Fibroblast of the aortic adventitia (primary cell): ENCODE results near the genes SESN1 and CDC40.

DNA sequence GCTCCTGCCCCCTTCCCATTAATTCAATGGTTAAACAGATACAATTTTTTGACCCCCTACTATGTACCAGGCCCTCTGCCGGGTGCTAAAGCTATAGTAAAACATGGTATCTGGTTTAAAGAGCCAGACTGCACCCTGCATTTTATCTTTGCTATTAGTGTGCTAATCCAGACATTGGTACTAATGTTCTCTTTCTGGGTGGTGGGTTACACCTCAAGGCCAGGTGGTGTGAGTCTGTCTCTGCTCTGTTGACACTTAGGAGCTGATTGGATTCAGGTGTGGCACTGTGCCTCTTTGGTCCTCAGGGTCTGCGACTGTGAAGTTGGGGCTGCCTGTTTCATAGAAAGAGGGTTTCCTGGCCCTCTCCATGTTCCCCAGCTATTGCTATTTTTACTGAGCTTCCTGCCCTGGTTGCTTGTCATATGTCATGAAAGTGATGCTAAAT is 92.5 kb downstream of the FOXO3 start:
- CAGE, long polyA plus RNA = no peak

DNA sequence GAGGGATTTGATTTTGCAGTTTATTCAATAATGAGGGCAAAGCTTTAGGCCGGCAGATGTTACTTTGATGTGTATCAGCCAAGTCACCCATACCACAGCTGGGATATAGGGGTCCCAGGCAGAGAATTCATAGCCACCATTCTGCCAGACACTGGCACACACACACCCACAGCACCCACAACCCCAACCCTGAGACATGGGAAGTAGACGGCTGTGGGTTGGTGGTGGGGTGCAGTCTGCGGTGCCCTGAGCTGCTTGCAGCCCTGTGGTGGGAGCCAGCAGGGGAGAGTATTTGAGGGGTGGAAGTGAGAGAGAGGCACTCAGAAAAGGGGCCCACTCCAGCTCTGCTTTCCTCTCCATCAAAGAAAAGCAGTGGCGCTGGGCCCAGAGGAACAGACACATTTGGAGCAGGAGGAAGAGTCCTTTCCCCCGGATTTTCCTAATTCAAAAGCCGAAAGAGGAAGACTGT is 125.3 kb downstream of the FOXO3 start:
- CAGE, long polyA plus RNA = no peak

GRCh38 chr6:108732620-108732911 is 115.7 kb upstream of the ARMC2 start:
- CAGE, long polyA plus RNA = no peak

DNA sequence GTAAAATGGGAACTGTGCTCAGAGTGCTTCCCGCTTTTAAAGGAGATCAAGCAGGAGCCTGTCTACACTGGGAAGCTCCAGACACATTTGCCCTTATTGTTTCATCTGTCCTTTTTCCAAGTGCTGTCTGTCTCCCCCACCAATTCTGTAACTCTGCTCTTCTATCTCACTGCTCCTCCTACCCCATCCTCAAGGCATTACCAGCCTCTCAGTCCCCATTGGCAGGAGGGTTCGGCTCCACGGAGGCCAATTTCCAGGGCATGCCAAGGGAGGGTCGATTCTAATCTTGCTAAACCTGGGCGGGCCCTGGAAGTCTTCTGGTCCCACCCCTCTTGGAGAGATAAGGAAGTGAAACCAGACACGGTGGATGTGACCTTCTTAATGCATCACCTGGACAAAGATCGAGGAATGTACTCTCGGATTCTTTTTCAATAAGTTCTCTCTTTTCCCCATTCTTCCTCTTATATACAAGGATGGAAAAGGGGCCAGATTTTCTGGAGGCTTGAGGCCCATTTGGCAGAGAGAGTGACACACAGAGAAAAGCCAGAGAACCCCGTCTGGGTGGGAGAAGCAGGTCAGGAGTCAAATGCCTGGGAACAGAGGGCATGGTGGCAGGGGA is 112.3 kb upstream of the ARMC2 start:
- CAGE, long polyA plus RNA = no peak

- CAGE, long polyA plus RNA = no peak
Observed at GRCh38 chr6:108839281-108839703, 8.9 kb upstream of the ARMC2 start.

DNA sequence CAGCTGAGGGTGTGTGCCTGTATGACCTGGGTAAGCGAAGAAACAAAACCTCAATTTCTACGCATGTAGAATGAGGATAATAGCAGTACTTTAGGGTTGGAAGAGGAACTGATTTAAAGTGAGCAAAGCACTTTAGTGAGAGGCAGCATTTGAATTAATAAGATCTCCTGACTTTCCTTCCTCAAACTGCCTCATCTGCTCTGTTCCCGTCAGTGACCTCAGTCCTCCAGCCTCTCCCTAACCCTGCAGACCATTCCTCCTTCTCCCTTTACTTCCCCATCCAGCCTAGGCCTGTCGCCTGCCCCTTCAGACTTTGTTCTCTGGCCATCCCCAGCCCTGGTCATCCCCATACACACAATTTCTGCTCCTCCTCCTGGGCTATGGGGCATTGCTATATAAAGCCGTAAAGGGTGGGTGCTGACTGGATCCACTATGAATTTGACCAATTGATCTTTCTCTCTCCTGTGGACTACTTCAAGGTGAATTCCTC is 6.7 kb upstream of the ARMC2 start:
- CAGE, long polyA plus RNA = no peak

DNA sequence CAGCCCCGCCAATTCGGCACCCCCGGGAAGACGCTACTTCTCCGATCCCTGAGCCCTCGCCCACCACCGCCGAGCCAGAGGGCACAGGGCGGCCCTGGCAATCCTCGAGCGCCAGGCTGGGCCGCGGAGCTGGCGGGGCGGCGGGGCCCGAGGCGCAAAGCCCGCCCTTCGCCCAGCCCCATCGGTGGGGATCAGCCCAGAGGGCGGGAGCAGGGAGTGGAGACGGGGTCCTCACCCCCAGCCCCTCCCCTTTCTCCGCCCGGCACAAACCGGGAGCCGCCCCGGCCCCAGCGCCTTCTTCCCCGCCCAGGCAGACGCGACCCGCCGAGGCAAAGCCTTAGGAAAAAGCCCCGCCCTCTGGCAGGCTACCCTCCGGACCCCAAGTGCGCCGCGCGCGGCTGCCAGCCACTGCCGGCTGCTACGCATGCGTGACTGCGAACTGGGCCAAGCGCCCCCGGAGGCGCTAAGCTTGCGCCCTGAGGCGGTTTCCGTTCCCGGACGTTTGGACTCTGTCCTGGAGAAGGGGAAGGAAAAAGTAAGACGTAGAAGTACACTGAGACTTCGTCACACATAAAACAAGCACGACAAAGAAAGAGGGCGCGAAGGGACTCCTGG is at the start of gene SESN1:
SESN1 (minus strand) TSS at position 130 of the 615 bp plus-strand sequence.
- CAGE, long polyA plus RNA = no peak

DNA sequence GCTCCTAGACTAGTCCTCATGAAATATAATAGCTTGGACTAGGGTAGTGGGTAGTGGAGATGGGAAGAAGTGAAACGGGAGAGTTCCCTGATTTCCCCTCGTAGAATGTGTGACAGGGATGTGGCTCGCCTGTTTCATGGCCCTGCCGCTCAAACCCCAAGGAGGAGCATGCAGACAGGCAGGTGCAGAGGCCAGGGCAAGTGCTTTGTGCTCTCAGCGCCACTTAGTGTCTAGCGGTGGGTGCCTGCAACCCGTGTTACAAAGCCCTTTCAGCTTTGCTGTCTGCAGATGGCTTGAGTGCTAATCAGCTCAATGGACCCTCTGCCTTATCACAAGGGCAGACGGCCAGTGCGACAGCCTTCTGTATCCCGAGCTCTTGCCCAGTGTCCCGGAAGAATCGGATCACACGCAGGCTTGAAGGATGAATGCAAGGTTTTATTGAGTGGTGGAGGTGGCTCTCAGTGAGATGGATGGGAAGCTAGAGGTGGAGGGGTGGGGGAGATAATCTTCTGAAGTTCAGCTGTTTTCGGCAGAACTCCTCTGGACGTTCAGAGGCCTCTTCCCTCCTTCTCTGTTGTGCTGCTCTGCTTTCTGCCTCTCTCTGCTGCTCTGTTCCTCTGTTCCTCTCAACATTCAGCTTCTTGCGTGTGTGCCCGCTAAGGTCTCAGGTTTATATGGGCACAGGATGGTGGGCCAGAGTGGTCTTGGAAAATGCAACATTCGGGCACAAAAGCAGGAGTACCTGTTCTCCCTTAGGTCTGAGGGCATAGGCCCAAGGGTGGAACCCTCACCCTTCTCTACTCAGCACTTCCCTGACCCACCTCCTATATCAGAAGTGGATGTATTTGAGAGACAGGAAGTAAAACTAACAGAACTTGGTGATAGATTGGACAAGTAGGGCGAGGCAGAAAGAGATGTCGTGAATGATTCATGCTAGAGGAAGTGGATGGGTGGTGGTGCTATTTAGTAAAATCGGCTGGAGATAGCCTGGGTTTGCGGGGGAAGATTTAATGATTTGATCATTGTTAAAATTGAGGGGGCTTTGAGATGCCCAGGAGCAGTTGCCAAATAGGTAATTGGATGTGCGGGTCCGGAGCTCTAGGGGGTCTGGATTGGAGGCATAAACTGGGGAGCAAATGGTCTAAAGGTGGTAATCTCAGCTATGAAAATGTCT is 141.4 kb downstream of the CEP57L1 start:
- CAGE, long polyA plus RNA = no peak

- CAGE, long polyA plus RNA = no peak
Observed at GRCh38 chr6:109237523-109237992, 142.3 kb downstream of the CEP57L1 start.

- CAGE, long polyA plus RNA = no peak
Observed at GRCh38 chr6:109349518-109349925, 32.7 kb downstream of the CD164 start.

DNA sequence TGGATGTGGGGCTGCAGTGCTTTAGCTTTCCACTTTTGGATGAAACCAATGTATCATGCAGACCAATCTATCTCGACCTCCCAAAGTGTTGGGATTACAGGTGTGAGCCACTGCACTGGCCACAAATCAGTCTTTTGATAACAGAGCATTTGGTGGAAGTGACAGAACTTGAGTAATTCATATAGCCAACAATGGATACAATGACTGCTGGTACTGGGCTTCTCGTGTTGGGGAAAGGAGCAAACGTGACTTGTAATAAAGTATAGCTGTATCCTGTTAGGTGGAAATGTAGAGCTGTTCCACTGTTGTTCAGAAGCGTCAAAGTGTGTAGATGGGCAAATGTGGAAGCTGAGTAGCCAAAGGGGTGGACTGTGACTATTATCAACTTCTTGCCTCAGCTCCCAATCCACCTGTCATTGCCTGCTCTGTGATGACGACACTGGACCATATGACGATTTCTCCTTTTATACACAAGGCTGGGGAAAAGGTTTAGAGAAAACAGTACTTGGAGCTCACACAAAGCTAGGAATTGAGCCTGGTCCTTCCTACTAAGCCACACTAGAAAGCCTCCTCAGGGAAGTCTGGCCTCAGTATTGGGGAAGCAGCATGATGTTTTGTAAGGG is 20.2 kb downstream of the CD164 start:
- CAGE, long polyA plus RNA = no peak

DNA sequence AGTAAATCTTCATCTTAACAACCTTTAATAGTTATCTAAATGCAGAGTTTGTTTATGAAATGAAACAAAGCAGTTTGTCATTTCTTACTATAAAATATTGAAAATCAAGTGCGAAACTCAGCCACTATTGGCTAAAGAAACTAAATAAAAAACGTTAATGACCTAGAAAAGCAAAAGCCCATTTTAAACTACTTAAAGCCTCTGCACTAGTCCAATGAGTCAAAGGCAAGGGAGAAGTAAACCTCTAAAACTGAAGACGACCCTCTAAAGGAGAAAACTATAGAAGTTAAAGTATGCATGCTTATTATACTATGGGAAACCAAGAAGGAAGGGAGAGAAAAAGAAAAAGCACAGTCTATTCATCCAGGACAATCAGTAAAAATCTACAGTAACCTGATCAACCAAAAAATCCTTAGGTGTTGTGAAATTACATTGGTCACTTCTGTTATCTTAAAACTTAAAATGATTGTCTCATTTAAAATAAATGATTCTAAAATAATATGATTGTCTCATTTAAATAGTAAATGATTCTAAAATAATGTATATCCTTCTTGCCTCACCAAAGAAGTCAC is 14.9 kb downstream of the CD164 start:
- CAGE, long polyA plus RNA = no peak

DNA sequence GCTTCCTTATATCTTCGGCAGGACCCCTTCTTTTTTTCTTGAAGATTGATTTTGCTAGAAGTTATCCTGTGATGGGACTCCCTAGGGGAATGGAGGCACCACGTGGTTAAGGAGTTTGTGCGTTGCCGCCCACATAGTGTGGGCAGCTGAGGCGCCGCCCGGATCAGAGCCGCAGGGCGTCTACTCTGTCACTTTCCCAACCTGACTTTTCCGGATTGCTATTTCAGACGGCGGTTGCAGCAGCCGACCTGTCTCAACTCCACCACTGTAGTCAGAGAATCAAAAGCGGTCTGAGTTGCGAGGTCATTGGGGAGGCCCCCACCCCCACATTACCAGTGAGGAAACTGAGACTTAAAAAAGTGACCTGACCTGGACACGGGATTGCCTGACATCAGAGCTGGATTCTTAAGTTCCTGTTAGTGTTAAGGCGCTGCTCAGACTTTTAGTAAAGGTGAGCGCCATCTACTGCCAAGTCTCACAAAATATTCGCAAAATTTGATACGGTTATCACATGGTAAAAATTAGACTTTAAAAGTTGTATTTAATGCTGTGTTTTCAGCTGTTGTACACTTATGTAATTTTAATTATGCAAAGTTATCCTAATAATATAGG is 775 bp upstream of the CD164 start:
- CAGE, long polyA plus RNA = no peak

DNA sequence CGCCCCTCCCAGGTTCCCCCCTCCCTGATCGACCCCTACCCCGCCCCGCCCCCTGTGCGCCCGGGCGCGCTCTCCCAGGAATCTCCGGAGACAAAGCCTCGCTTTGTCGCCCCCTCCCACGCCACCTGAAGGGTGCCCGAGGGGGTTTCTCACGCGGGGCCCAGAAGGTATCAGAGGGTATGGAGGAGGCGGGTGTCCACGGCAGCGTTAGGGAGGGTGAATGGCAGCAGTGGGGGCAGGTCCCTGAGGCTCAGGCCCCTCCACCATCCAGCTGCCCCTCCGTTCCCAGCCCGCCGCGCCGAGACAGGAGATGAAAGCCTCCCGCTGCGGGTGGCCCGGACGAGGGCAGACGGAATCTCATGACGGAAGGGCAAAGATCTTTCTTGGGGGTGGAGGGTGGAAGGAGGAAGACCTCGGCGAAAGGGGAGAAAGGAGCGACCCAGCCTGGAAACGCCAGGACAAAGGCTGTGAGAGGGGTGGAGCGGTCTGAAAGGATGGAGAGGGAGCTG is 510 bp downstream of the MICAL1 start:
- CAGE, long polyA plus RNA = no peak

- CAGE, long polyA plus RNA = no peak
Observed at GRCh38 chr6:109458775-109459279, 3.3 kb upstream of the MICAL1 start.

DNA sequence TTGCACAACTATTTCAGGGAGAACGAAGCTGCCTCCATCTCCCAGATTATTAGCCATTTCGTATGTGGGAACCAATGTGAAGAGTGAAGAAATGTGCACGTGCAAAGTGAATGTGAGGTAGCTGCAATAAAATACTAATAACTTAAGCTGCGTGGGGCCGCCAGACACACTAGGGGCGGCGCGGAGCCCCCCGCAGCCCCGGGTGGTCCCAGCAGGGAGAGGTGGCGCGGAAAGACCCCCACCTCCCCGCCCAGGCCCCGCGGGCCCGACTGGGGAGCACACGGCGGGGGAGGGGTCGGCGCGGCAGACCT is 322 bp downstream of the ZBTB24 start:
- CAGE, long polyA plus RNA = no peak

DNA sequence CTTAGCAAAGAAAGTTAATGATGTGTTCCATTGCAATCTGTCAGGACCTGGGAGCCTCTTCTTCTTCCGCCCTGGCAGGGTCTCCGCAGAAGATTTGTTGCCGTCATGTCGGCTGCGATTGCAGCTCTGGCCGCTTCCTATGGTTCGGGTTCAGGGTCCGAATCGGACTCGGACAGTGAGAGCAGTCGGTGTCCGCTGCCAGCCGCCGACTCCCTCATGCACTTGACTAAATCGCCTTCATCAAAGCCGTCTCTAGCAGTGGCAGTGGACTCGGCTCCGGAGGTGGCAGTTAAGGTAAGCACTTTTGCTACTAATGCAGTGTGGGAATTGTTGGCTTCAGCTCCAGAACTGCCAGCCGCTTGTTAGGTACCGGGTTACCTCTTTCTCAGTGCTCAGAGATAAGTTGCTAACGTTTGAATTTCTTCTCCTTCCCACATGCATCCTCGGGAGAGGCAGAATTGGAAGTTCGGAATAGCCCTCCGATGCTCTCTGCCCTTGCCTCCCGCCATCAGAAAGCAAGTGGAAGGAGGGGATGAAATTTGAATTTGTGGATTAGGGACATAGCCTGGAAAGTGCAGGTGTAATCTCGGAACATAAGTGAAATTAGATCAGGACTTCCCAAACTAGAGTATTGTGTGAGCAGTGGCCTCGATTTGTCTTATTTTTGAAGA is at the start of gene CDC40:
CDC40 (plus strand) TSS at position 88 of the 671 bp plus-strand sequence.
- CAGE, long polyA plus RNA = no peak

- CAGE, long polyA plus RNA = no peak
Observed at GRCh38 chr6:110181516-110182122, 1.4 kb downstream of the CDC40 start.

- CAGE, long polyA plus RNA = no peak
Observed at GRCh38 chr6:110399428-110400264, 15.7 kb downstream of the DDO start.

DNA sequence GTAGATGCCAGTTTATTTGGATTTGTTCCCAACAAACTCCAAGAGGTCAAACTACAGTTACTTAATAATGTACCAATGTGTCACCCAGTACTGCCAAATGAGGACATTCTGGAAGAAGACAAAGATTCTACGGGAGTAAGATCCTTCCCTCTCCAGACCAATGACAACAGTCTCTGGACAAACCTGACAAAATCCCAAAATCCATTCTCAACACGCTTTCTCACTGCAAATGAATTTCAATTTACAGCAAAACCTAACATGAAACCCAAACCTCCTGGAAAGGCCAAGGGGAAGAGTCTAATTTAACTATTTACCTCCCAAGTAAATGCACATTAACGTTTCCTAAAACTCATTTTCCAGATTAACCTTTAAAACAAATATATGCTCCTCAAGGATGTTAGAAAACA is 40.8 kb upstream of the SLC22A16 start:
- CAGE, long polyA plus RNA = no peak